ENCODE data around the gene TMC8.

DNA sequence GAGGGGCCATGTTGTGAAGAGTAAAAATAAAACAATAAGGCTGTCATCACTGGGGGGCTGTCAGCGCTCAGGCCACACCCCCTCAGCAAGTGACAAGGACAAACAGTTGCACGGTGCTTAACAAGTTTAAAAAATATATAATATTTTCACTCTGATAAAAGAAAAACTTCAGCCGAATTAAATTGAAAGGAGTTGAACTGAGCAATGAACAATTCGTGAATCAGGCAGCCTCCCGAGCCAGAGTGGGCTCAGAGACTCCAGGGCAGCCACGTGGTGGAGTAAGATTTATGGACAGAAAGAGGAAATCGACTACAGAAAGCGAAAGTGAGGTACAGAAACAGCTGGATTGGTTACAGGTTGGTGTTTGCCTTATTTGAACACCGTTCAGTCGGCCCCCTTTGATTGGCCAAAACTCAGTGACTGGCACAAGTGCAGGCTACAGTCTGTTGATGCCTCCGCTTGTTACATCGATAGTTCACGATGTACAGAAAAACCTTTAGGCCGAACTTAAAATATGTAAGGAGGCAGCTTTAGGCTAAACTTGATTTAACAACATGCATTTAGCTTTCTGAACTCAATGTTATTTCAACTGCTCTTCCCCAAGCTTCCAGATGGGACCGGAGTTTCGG lies 328.8 kb downstream of the SEPTIN9 start:
- PRO-cap, result no peak

GRCh38 chr17:77645176-77646094 lies 313.1 kb upstream of the TNRC6C start:
- PRO-cap, result no peak

DNA sequence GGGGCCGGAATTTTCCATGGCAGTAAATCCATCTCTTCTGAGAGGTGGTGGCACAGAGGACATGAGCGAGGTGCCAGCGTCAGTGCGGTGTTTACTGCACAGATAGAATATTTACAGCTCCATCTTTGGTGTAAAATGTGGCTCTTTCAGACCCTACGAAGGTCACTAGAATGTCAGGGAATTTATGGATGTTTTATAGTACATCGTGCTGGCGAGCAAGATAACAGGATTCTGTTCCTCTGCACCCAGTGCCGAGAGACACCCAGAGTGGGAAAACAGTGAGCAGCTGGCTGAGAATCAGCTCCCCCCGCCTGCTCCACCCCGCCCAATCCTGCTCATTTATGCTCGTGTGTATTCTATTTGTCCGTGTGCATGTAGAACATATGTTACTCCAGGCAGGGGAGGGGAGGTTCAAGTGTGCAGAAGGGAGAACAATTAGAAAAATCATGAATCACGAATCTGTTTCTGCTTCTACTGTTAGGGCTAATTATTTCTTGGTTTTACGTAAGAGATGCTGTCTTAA lies 301.4 kb upstream of the TNRC6C start:
- PRO-cap, result no peak

DNA sequence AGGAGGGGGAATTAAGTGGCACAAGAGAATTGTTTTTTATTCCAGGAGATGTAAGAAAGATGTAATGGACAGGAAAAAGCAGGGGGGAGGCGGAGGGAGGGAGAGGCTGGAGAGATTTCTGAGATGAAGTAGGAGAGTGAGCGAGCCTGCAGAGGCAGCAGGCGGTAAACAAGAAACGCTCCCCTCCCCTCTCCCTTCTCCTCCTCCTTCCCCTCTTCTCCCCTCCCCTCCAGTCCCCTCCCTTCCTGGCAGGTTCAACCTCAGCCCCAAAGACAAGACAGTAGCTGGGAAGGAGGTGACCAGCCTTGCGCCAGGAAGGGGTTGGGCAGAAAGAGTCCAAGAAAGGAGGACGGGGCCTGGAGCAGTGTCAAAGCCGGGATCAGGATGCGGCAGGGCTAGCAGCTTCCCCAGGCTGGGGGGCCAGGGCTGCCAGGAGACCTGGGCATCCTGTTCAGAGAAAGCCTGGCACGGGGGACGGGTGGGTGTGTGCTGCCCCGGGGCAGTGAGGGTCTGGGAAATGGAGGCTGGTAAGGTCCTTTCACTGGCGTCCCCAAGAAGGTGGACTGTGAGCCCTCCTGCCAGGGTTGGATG lies 261.7 kb upstream of the TNRC6C start:
- PRO-cap, result no peak

DNA sequence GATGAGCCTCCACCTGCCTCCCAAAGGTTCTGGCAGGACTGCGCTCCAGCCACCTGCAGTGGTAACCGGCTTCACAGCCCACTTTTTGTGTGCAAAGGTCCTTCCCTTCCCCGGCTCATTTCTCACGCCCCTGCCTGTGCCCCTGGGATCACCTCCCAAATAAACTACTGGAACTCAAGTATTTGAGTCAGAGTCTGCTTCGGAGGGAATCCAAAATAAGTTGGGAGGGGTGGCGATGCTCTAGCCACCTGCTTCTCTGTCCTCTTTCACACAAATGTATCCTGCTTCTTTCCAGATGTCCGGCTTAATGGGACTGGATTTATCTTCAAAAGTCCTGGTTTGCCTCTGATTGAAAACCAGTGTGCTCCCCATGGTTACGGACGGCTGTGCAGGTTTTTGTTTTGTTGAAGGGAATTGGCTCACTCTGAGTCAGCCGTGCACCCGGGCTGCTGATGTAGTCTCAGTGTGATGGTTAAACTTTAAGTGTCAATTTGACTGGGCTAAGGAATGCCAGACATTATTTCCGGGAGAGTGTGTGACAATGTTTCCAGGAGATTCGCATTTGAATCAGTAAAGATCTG lies 127.2 kb upstream of the TNRC6C start:
- PRO-cap, result no peak

DNA sequence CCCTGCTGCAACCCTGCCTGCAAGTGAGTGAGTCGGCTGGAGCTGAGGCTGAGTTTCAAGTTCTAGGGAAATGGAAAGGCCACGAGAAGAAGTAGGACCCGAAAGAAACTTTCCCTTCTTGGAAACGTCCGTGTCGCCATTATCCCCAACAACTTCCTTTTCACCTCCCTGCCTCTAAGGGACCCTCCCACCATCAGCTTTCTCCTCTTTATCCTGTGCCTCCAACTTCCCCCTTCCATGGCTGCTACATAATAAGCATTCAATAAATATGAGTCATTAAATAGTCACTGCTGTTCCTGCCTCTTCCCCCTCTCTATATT lies 116.0 kb upstream of the TNRC6C start:
- PRO-cap, result no peak

GRCh38 chr17:77864626-77865184 lies 93.8 kb upstream of the TNRC6C start:
- PRO-cap, result no peak

DNA sequence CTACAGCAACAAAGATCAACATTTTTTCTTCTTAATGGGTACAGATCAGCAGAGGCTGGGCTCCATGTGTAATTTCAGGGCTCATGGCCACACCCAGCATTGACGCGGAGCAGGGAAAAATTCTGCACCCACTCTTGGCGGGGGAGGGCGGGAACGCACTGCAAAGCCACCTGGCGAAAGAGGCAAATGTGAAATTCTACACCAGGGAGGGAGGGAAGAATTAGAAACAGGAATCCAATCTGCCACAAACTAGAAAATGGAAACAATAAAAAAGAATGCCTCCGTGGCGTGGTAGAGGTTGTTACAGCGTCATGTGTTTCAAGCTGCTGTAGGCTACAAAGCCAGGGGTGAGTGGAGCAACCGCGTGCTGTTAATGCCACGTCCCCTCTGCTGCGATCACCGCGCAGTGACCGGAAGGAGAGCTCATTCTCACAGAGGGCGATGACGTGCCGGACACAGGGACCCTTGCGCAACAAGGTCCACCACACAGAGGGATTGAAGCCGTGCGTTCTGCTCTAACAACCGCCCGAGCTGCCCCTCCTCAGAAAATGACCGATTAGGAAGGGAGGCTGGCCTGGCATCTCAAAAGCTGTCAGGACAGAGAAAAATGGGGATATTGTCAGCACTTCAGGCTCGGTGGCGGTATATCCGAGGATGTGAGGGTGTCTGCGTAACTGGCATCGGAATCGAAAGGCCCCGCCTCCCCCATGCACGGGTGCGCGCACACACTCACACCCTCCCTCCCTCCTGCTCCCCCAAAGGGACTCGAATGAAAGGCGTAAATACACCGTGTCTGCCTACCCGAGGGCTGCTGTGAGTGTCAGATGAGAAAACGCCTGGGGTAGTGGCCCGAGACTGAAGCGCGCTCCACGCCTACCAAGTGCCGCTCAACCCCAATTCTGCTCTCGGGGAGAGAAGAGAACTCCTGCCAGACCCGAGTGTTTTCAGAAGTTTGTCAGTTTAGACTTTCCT lies 70.9 kb upstream of the TNRC6C start:
- PRO-cap, result bidirectional peak, plus-strand start at position 492 of the sequence, minus-strand start at position 408 of the sequence

DNA sequence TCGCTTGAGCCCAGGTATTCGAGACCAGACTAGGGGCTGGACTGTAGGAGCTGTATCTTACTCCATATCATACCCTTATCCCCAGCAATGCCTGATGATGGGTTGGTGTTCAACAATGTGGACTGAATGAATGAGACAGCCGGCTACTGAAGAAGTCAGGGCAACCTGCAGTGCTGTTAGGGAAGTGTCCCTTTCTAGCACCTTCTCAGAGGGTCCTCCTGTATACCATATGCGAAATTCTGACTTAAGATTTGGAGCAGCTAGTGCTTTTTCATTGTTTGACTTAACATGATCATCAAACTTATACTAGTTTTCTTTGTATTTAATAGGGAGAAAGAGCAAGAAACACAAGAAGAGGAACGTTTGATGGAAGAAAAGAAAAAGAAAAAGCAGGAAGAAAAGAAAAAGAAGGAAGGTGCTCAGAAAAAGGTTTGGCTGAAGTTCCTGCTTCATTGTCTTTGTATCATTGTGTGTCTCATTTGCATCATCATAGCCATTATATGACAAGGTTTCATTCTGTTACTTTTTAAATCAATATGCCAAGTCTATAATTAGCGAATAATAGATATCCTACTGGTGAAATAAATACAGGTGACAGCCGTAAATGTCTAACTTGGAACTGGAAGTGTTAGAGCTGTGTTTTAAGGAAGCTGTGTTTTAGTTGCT lies 45.5 kb downstream of the TNRC6C start:
- PRO-cap, result no peak

DNA sequence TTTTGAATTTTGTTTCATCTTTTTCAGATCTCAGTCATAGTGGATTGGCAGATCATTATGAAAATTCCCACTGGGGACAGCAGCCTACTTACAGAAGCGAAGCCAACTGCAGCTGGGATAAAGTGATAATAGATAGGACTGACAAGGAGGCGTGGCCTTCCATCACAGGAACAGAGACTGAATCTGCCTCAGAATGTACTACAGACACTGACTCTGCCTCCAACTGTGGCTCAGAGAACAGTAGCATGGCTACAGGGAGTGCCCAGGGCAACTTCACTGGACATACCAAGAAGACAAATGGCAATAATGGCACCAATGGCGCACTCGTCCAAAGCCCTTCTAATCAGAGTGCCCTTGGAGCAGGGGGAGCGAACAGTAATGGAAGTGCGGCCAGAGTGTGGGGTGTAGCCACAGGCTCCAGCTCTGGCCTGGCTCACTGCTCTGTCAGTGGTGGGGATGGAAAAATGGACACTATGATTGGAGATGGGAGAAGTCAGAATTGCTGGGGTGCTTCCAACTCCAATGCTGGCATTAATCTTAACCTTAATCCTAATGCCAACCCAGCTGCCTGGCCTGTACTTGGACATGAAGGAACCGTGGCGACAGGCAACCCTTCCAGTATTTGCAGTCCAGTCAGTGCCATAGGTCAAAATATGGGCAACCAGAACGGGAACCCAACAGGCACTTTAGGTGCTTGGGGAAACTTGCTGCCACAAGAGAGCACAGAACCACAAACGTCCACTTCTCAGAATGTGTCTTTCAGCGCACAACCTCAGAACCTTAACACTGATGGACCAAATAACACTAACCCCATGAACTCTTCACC lies 79.5 kb downstream of the TMC6 start:
- PRO-cap, result no peak

DNA sequence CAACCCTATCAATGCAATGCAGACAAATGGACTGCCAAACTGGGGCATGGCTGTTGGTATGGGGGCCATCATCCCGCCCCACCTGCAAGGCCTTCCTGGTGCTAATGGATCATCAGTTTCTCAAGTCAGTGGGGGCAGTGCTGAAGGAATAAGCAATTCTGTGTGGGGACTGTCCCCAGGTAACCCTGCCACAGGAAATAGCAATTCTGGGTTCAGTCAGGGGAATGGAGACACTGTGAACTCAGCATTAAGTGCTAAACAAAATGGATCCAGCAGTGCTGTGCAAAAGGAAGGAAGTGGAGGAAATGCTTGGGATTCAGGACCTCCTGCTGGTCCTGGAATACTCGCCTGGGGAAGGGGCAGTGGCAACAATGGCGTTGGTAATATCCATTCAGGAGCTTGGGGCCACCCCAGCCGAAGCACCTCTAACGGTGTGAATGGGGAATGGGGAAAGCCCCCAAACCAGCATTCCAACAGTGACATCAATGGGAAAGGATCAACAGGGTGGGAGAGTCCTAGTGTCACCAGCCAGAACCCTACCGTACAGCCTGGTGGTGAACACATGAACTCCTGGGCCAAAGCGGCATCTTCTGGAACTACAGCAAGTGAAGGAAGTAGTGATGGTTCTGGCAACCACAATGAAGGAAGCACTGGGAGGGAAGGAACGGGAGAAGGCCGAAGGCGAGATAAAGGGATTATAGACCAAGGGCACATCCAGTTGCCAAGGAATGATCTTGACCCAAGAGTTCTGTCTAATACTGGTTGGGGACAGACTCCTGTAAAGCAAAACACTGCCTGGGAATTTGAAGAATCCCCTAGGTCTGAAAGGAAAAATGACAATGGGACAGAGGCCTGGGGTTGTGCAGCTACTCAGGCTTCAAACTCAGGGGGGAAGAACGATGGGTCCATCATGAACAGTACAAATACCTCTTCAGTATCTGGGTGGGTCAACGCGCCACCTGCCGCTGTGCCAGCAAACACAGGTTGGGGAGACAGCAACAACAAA lies 78.6 kb downstream of the TMC6 start:
- PRO-cap, result no peak

DNA sequence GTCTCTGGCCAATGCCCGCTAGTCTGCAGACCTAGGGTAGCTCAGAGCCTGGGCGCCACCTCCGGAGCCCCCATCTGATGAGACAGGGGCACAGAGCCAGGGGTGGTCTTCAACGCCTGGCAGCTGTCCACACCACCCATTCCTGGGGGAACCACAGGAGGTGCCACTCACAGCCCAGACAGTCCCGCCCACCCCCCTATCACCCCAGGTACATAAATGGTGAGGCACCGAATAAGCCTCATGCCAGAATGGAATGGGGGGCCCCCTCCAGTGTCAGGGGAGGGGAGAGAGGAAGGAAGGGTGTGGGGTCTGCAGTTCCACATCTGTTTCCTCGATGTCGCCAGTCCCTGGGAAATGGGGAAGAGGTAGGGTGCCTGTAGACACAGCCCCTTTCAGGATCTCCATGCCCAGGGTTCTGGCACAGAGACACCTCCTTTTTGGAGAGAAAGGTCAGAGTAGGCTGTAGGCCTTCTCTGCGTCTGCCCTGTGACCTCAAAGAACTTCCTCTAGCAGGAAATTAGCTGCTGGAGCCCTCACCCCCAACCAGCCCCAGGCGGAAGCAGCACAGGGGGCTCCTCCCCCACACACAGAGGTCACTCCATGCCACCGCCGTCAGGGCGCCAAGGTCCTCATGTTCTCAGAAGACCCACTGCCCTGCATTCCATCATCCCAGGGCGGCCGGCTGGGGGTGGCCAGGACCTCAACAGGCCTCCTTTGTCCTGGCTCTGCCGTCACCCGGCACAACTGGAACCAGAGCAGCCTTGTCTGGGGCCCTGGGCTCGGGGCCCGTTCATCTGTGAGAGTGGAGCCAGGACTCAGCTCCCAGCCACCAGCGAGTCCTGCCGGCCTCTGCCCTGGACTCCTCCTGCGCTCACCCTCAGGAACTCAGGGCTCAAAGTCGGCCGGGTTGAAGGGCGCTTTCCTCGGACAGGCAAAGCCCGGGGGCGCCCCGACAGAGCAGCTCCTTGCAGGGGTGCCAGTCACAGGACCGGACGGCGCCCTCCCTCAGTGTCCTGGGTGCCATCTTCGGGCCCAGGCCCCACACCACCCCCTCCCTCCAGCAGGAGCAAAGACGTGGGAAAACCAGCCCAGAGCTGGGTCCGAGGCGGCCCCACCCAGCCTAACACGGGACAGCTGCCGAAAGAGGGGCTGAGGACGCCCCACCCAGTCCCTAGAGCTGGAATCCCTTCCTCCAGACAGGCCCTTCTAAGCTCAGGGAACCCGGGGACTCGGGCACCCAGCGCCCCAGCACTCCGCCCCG lies 1.3 kb downstream of the TMC6 start:
- PRO-cap, result no peak

GRCh38 chr17:78130525-78131153 lies at the start of gene TMC8:
TMC8 (plus strand) TSS chr17:78130771.
- PRO-cap, result no peak

- PRO-cap, result no peak
Measured at GRCh38 chr17:78133765-78134806, 3.5 kb downstream of the TMC8 start.

DNA sequence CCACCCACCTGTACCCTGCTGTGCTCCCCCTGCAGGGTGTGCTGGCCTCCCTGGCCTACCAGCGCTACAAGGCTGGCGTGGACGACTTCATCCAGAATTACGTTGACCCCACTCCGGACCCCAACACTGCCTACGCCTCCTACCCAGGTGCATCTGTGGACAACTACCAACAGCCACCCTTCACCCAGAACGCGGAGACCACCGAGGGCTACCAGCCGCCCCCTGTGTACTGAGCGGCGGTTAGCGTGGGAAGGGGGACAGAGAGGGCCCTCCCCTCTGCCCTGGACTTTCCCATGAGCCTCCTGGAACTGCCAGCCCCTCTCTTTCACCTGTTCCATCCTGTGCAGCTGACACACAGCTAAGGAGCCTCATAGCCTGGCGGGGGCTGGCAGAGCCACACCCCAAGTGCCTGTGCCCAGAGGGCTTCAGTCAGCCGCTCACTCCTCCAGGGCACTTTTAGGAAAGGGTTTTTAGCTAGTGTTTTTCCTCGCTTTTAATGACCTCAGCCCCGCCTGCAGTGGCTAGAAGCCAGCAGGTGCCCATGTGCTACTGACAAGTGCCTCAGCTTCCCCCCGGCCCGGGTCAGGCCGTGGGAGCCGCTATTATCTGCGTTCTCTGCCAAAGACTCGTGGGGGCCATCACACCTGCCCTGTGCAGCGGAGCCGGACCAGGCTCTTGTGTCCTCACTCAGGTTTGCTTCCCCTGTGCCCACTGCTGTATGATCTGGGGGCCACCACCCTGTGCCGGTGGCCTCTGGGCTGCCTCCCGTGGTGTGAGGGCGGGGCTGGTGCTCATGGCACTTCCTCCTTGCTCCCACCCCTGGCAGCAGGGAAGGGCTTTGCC lies 3.5 kb downstream of the SYNGR2 start:
- PRO-cap, result no peak

DNA sequence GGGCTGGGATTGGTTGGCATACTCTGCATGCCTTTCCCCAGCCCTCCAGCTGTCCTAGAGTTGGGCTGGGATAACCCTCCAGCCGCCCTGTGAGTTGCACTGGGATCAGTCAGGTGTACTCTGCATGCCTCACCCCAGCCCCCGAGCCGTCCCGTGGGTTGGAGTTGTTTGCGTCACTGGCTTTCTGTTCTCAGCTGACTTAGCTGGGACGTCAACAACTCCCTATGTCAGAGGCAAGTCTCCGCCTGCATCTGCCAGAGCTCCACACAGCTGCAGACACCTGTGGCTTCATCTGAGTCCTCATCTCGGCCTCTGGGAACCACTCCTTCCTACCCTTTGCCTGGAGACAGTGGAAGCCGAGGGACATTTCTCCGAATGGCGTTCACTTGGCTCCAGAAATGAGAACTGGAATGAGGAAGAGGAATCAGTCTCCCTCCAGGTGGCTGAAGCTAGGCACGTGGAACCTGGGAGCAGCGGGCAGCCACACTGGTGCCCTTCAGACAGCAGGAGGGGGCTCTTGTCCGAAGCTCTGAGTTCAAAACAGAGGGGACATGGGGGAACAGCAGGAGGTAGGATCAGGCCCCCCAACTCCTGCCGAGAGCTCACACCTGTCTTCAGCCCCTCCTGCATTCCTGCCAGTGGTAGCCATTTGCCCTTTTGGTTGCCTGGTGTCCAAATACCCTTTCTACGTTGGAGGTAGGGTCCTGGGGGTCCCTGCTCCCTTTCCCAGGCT lies 41.3 kb downstream of the TMEM235 start:
- PRO-cap, result no peak

DNA sequence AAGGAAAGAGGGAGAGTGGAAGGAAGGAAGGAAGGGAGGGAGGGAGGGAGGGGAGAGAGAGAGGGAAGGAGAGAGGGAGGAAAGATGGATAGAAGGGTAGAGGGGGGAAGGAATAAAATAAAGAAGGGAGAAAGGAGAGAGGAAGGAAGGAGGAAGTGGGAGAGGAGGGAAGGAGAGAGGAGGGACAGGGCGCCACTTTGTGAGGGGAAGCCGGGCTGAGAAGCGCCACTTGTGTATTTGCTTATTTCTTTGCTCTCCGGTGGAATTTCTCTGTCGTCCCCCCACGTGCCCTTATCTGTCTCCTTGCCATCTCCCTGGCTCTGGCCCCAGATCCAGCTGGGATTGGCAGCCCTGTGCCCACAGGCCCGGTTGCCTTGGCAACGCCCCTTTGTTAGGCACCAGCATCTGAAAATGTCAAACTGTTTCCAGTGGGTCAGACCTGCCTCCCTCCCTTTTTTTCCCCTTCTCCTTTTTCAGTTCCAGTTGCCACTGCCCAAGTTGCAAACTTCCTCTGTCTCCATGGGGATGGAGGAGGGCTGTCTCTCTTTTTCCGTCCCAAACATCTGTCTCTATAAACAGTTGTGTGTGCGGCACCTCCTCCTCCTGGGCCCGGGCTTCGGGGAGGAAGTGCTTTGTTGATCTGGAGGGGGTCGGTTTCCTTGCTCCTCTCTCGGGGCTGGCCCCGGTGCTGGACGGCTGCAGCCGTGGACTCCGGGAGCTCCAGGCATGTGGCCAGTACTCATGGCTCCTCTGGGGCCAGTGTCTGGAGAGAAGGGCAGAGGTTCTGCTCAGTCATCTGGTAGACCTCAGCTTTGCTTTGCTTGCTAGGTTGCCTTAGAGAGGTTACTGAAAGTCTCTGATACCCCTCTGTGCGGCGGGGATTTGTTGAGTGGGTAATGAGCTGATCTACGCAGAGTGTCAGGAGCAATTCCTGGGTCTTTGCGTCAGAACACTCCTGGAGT lies 35.4 kb downstream of the SOCS3 start:
- PRO-cap, result bidirectional peak, plus-strand start at position 668 of the sequence, minus-strand start at position 454 of the sequence

GRCh38 chr17:78355892-78356735 lies 3.8 kb downstream of the SOCS3 start:
- PRO-cap, result no peak

DNA sequence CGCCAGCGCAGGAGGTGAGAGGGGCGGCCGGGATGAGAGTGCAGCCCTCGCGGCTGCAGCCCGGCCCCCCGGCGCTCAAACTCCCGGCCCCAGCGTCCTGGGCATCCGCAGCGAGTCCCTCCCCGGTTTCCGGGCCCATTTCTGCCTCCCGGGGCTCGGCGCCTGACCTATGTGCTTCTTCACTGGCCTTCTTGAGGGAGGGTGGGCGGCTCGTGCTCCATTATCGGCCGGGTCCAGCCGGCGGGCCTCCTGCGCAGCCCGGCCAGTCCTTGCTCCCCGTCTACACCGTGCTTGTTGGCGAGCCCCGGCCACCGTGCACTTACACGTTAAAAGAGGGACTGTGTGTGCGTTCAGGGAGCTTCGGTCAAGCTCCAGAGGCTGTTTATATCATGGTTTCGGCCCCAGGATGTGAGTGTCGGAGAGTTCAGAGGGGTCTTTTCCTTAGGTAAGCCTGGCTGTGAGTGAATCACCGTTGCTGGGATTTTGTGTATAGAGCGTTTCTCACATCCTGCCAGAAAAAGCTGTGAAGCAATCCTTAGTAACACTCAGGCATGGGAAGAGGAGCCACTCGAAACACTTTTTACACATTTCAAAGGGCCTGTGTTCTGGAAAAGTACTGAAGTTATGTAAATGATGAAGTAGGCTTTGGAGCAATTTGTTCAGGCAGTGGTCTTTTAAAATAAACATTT lies 490 bp downstream of the PGS1 start:
- PRO-cap, result bidirectional peak, plus-strand start at position 538 of the sequence, minus-strand start at position 463 of the sequence

GRCh38 chr17:78397685-78397868 lies 19.1 kb downstream of the PGS1 start:
- PRO-cap, result no peak